Parietal lobe (tissue), 2 donors: ENCODE measurements around a stretch of chr1.

- RAMPAGE, long total RNA: no peak
These were observed 14.7 kb upstream of the PLEKHG5 start for GRCh38 chr1:6506099-6506586.

GRCh38 chr1:6525142-6526043 is 28.9 kb downstream of the NOL9 start:
- RAMPAGE, long total RNA: no peak

DNA sequence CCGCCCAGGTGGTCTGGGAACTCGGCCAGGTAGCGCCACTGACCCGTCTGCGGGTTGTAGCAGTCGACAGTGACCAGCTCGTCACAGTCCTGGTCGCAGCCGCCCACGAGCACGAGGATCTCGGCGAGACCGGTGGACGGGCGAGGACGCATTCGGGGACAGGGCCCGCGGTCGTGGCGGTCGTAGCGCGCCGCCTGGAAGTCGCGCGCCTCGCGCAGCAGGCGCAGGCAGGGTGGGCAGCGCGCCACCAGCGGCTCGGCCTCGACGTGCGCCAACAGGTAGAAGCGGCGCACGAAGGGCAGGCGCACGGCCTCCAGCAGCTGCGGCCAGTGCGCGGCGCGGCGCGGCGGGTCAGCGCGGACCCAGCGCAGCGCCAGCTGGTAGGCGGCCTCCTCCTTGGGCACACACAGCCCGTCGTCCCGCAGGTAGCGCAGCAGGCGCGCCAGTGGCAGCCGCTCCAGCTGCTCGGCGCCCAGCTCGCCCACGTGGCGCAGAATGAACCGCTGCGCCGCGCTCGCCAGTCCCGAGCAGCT is 762 bp downstream of the KLHL21 start:
- RAMPAGE, long total RNA: no peak

DNA sequence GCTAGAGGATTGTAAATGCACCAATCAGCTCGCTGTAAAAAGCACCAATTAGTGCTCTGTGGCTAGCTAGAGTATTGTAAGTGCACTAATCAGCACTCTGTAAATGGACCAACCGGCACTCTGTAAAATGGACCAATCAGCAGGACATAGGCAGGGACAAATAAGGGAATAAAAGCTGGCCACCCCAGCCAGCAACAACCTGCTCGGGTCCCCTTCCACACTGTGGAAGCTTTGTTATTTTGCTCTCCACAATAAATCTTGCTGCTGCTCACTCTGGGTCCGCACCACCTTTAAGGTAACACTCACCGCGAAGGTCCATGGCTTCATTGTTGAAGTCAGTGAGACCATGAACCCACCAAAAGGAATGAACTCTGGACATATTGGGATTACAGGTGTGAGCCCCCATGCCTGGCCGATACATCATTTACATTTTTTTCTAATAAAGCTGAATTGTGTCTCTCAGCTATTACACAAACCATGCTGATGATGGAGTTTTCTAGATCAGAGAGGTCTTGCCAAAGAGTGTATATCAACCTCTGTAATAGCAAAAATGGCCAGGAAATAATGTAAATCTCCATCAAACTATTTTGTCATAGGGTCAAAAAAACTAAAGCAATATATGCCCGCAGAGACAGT is 38.1 kb downstream of the THAP3 start:
- RAMPAGE, long total RNA: no peak

DNA sequence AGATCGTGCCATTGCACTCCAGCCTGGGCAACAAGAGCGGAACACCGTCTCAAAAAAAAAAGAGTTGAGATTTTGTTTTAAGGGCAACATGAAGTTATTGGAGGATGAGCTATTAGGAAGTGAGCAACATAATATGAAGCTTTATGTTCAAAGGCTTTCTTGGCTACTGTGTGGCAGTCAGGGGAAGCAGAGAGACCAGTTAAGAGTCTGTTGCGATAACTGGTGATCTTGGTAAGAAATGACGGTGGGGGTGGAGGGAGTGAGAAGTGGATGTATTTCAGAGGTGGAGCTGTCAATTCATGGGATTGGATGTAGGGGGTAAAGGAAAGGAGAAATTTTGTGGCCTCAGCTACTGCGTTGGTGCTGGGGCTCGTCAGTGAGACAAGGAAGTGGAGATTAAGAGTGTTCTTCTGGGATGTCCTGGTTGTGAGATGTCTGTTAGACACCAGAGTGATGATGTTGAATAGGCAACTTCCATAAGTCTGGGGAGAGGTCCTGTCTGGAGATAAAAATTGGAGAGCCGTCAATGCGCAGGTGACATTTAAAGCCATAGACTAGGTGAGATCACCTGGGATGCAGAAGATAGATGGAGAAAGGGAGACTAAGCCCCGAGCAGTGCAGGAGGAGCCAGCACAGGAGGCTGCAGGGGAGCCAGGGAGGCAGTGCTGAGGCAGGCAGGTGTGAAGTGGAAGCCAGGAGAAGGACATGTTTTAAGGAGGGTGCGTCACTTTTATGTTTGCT is 55.1 kb downstream of the CAMTA1 start:
- RAMPAGE, long total RNA: no peak

- RAMPAGE, long total RNA: no peak
These were observed 71.2 kb downstream of the CAMTA1 start for GRCh38 chr1:6856130-6857134.

GRCh38 chr1:6960220-6960854 is 175.1 kb downstream of the CAMTA1 start:
- RAMPAGE, long total RNA: no peak

DNA sequence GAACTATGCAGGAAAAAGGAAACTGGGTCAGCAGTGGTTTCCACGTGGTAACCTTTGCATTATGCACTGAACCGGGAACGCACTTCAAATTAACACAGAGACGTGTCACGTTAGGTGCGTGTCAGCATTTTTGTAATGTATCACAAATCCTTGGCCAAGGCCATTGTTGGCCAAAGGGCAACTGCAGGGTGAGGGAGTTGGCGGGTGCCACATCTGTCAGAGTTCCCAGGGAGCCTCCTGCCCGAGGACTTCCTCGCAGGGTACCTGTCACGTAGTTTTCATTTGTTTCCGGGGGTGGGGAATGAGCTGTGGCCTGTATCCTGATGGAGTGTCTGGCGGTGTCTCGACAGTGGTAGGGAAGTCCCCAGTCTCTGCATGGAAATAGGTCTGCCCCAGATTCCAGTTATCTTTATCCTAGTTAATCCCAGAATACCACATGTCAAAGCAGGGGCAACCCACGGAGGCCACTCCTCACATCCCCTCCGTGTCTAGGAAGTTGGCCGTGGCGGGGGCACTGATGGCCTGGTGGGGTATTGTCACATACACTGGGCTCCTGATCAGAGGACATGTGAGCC is 313.1 kb downstream of the CAMTA1 start:
- RAMPAGE, long total RNA: no peak

GRCh38 chr1:7267486-7267865 is 482.2 kb downstream of the CAMTA1 start:
- RAMPAGE, long total RNA: no peak

DNA sequence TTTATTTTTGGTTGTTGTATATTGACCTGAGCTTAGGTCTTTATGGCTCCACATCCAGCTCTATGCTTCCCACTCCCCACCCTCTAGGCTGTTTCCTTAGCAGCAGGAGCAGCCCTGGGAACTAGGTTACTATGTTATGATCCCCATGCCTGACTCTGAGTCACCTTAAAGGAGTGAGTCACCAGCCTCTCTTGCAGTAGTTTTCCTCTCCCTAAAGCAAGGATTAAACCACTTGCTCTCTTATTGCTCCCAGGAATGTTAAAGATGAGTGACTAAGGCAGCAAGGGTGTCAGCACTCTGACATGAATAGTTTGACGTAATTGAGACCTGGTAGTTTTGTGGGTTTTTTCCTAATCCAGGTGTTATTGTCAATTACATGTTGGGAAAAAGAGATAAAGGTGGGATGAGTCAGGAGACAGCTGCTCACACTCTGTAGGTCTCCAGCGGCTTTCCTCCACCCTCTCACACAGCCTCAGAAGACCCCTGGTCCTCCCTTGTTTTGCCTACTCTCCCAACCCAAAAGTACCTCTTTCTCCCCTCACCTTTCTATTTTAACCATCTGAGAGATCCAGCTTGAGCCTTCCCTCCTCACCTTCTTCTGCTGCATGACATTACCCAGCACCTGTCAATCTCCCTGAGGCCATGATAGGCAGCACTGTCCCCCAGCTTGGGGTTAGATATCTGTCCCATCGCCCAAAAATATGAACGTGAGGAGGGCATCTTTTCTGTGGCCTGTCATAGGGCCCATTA is 369.1 kb upstream of the VAMP3 start:
- RAMPAGE, long total RNA: no peak

DNA sequence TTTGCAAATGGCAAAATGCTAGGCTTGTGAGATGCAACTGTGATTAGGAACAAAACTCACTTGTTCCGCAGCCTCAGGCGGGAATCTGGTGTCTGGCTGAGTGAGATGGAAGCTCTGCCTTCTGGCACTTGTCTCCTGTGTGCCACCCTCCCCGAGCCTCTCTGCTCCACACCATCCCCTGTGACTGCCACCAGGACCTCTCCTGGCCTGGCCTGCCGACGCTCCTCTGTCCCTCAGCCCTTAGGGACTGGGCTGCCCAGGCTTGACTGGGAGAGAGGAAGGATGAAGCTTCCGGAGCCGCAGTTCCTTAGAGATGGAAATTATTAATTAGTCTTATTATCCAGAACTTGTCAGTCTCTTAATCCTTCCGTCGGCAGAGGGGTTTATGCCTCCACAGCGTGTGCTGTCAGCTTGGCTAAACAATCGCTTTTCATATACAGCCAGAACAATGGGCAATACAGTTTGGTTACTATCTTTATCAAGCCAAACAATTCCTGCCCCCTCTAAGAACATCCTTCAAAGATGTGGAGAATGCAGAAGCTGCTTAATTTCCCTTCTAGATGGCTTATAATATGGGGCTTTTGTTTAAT is 292.8 kb upstream of the VAMP3 start:
- RAMPAGE, long total RNA: no peak

- RAMPAGE, long total RNA: no peak
These were observed 2.5 kb downstream of the TNFRSF9 start for GRCh38 chr1:7938128-7938523.

DNA sequence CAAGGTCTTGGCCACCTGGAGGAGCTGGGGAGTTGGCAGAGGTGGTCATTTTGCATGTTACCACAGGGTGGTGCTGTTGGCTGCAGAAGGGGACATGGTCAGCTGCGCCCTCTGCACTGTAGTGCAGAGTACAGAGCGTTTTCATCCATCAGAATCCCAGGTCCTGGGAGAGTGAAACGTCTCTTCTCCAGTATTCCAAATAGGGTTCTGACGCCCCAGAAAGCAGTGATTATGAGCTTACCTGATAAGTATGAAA is 13.8 kb downstream of the PARK7 start:
- RAMPAGE, long total RNA: no peak

DNA sequence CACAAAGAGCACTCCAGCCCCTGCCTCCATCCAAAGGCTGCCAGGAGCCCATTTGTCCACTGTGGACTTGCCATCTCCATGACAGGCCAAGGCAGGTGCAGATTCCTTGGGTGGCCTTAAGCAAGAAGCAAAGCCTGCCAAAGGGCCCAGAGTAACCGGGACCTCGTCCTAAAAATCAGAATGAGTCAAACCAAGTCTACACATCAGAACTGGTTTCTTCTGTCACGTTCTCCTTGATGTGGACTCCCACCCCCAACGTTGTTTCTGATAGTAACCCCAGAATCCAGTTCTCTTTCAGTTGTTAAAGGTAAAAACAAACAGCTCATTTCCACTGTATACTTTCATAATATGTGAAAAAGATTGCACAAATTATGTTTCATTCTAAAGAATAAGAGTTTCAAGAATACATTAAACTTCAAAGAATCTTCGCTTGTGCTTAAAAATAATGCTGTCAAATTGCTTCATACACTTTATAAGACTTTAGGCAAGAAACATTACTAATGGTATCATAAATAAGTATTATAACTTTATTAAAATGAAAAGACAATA is 14.8 kb downstream of the ERRFI1 start:
- RAMPAGE, long total RNA: no peak

GRCh38 chr1:8090033-8090471 is 63.9 kb upstream of the ERRFI1 start:
- RAMPAGE, long total RNA: no peak

DNA sequence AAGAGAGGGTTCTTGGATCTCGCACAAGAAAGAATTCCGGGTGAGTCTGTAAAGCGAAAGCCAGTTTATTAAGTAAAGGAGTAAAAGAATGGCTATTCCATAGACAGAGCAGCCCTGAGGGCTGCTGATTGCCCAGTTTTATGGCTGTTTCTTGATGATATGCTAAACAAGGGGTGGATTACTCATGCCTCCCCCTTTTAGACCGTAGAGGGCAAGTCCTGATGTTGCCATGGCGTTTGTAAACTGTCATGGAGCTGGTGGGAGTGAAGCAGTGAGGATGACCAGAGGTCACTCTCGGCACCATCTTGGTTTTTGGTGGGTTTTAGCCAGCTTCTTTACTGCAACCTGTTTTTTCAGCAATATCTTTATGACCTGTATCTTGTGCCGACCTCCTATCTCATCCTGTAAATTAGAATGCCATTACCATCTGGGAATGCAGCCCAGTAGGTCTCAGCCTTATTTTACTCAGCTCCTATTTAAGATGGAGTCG is 96.6 kb upstream of the ERRFI1 start:
- RAMPAGE, long total RNA: no peak

GRCh38 chr1:8133305-8133670 is 107.2 kb upstream of the ERRFI1 start:
- RAMPAGE, long total RNA: no peak

GRCh38 chr1:8211722-8212477 is 106.0 kb upstream of the SLC45A1 start:
- RAMPAGE, long total RNA: no peak

GRCh38 chr1:8258865-8259143 is 59.1 kb upstream of the SLC45A1 start:
- RAMPAGE, long total RNA: no peak

DNA sequence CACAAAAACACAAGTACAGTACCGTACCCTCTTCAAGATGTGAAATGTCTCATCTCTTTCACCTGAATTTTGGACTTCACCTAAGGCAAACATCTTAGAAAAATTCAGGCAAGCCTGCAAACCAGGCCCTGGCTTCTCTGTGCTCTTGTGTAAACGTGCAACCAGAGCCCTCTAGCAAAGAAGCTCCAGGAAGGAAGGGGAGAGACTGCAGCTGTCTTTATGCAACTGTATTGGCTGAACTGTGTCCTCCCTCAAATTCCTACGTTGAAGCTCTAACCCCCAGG is 60.2 kb downstream of the SLC45A1 start:
- RAMPAGE, long total RNA: no peak